Hair follicle dermal papilla cell (primary cell): Measurements from ENCODE around the gene ORM1.

DNA sequence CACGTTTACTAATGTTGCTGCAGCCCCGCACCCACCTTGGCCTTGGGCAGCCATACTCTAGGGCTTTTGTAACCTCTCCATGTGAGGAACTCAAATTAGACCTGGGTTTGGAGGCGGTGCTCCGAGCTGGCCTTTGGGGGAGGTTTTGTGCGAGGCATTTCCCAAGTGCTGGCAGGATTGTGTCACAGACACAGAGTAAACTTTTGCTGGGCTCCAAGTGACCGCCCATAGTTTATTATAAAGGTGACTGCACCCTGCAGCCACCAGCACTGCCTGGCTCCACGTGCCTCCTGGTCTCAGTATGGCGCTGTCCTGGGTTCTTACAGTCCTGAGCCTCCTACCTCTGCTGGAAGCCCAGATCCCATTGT, at the start of gene ORM1:
ORM1 (plus strand) TSS at position 266 of the 368 bp plus-strand sequence.
- CAGE, long polyA plus RNA, result no peak

- CAGE, long polyA plus RNA, result no peak
Observed at GRCh38 chr9:114344654-114345151, 15.0 kb downstream of the ORM2 start.

DNA sequence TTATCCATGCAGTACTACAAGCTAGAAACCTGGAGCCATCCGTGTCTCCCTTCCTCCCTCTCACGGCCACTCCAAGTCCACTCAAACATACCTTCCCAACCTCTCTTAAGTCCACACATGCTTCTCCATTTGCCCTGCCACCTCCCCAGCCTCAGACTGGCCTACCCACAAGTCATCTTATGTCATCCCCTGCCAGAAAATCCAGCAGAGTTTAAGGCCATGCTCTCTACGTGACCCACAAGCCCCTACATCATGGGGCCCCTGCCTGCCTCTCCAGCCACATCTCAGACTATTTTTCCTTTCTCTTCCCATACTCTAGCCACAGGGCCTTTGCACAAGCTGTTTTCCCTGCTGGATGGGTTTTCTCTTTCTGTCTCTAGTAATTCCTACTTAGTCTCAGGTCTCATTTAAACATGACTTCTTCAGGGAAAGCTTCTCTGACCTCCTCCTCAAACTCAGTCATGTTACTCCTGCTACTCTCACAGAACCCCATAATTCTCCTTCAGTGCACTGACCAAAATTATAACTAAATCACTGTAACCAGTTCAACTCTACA, 26.8 kb downstream of the AKNA start:
- CAGE, long polyA plus RNA, result no peak

GRCh38 chr9:114372350-114372953, 15.3 kb downstream of the AKNA start:
- CAGE, long polyA plus RNA, result no peak

- CAGE, long polyA plus RNA, result no peak
Observed at GRCh38 chr9:114383365-114384211, 4.2 kb downstream of the AKNA start.

DNA sequence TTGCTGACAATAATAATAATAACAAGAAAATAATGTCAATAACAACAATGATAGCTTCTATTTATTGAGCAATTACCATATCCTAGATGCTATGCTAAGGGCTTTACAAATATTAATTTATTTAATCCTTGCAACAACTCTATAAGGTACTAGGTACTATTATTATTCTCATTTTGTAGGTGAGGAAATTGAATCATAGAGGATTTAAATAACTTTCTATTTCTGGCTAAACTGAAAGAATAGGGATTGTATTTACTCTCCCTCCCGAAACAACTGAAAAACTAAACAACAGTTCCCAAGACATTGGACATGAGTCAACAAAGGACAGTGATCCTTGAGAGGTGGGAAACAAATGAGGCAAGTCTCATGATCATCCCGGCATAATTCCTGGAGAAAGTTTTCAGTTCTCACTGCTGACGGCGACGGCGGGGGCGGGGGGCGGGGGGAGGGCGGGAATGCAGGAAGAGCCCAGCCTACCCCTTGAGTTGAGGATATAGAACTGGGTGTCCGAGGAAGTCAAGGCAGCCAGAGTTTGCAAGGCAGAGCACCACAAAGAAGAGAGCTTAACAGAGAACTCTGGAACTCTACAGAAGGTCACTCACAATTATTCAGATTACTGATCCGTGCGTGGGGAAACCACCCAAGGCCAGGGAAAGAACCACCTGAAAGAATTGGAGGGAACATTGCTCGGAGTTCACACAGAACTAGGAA, 27.3 kb upstream of the WHRN start:
- CAGE, long polyA plus RNA, result no peak

DNA sequence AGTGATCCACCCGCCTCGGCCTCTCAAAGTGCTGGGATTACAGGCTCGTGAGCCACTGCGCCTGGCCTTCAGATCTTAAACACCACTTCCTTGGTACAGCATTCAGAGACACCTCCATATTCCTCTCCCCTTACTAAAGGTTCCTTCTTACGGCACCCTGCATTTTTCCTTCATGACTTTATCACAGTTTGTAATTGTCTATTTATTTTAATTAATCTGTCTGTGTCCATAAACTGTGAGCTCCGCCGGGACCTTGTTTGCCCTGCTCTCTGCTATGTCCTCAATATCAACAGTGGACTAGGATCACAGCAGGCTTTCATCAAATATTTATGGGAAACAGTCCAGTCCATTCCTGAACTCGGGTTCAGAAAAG, 697 bp upstream of the ATP6V1G1 start:
- CAGE, long polyA plus RNA, result no peak

DNA sequence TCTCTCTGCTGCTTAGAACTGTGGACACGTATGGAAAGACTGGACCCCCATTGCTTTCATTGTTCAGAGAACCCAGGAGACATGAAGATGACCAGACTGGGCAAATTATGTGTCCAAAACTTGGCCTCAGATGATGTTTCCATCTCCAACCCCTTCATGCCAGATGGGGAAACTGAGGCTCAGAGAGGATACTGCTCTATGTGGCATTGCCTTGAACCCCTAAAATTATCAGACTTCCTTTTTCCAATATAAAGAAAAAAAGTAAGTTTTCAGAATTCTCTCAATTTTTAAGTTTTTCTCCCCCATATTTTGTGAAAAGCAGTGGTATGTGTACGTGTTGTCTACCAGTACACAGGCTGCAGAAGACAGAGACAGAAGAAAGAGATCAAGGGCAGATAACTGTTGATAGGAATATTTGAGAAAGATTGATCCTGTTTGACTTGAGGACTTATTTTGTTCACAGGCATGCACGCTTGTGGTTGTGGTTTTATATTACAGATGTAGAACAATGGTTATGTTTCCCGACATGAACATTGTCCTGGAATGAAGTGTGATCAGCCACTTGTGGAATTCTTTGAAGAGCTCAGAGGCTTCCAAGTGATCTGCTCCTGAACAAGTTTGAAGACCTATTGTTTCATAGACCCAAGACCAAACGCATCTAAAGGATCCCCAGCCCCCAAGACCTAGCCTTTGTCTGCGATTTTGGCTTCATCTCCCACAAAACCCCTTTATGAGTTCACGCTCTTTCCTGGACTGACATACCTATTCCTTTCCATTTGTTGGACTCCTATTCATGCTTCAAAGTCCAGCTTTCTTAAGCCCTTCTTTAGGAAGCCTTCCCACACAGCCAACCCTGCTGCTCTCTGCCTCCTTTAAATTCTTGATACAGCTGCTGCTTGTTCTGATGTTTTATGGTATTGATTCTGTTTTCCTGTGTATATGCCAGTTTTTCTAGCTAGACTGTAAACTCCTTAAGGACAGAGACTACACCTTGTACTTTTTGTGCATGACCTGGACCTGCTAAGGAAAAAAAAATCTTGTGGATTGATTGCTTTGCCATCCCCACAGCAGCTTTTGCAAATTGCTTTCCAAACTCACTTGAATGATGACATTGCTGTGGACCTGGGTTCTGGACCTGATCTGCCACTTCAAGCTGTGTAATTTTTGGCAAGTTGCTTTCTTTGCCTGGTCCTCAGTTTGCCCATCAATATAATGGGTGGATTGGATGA, 13.6 kb downstream of the TEX53 start:
- CAGE, long polyA plus RNA, result no peak

- CAGE, long polyA plus RNA, result no peak
Observed at GRCh38 chr9:114668056-114668634, 10.5 kb upstream of the TEX53 start.

- CAGE, long polyA plus RNA, result no peak
Observed at GRCh38 chr9:114927970-114928472, 2.4 kb downstream of the TNFSF8 start.

GRCh38 chr9:115118892-115119483, 1.0 kb upstream of the TNC start:
- CAGE, long polyA plus RNA, result no peak

GRCh38 chr9:116318459-116319150, 165.0 kb downstream of the PAPPA start:
- CAGE, long polyA plus RNA, result no peak

- CAGE, long polyA plus RNA, result no peak
Observed at GRCh38 chr9:116547378-116547783, 139.7 kb upstream of the TRIM32 start.

GRCh38 chr9:116837396-116838059, 150.4 kb downstream of the TRIM32 start:
- CAGE, long polyA plus RNA, result no peak

GRCh38 chr9:116840853-116841052, 153.6 kb downstream of the TRIM32 start:
- CAGE, long polyA plus RNA, result no peak

DNA sequence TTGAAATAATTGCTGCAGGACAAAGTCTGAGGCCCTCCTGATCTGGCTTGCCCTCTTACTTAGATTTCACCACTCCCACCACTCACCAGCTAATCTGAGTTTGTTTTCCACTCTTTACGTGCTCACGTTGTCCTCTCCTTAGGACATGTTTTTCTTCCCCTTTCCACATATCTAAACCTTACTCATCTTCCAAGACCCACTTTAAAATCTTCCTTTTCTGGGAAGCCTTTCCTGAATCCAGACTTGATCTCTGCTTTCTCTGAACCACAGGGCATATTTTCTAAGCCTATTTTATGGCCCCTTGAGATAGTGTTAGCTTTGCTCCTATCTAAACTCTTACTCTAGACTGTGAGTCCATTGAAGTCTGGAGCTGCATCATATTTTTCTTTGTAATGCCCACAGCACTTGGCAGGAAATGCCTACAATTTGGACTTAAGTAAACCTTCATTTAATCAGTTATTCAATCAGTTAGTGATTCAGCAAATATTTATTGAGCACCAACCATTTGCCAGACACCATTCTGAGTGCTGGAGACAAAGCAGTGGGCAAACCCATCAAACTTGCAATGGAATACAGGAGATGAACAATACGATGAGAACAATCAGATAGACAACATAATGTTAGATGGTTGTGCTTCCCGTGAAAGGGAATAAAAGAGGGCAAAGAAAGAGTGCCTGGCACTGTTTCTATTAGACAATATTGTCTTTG, 2.5 kb downstream of the TLR4 start:
- CAGE, long polyA plus RNA, result no peak

- CAGE, long polyA plus RNA, result no peak
Observed at GRCh38 chr9:119626696-119627122, 257.5 kb upstream of the BRINP1 start.

GRCh38 chr9:120387633-120388422, 192.1 kb downstream of the CDK5RAP2 start:
- CAGE, long polyA plus RNA, result no peak

- CAGE, long polyA plus RNA, result no peak
Observed at GRCh38 chr9:120713248-120713801, 945 bp downstream of the MEGF9 start.

- CAGE, long polyA plus RNA, result no peak
Observed at GRCh38 chr9:120783278-120784257, 9.6 kb downstream of the FBXW2 start.